NALM6 (cell line): ENCODE measurements around a stretch of chr7.

DNA sequence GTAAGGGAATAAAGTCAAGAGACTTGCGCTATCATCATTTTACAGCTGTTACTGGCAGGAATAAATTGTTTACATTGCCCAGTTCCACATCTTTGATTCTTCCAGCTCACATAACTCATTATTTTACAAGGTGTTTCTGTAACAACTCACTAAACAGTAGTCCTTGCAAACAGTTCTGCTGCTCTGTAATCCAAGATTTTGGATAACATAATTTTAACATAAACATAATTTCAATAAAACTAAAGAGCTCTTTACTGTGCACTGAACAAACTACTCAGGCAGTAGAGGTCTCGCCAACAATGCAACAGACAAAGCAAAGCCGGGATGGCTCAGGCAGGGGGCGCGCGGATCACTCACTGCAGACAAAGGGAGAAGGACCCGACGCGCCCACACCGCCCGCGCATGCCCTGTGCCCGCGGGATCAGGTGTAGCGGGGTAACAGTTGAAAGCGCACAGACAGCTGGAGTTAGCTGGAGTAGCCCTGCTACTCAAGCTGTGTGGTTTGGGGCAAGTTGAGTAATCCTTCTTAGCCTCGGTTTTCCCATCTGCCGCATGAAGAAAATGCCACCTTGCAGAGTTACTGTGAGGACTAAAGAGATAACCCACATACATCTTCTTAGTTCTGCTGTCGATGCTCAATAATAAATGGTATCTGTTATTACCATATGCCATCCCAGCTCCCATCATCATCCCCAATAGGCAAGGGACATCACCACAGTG is 73.1 kb upstream of the NFE2L3 start:
- PRO-cap = no peak

DNA sequence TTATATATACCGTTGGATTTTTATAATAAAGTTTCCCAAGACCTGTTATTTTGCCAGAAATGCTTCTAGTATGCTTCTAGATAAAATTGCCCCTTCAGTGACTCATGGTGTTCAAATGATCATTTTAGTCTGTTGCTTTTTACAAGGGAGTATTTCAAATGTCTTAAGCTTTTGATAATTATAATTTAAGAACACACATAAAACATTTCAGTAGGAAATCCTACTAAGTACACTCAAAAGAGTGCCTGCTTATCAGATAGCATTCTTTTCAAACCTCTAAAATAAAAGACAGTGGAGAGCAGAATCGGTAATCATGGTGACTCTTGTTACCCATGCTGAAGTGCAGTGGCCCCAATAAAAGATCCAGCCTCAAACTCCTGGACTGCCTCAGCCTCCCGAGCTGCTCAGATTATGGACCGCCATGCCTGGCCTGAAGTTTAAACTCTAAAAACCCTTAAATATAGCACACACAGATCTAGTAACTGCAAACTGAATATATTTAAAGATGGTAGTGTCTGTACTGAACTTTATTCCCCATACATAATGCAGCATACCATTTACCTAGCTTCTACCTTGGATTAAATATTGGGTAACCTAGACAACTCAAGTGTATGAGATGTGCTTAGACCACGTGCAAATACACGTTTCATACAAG is 13.3 kb downstream of the HNRNPA2B1 start:
- PRO-cap = no peak

DNA sequence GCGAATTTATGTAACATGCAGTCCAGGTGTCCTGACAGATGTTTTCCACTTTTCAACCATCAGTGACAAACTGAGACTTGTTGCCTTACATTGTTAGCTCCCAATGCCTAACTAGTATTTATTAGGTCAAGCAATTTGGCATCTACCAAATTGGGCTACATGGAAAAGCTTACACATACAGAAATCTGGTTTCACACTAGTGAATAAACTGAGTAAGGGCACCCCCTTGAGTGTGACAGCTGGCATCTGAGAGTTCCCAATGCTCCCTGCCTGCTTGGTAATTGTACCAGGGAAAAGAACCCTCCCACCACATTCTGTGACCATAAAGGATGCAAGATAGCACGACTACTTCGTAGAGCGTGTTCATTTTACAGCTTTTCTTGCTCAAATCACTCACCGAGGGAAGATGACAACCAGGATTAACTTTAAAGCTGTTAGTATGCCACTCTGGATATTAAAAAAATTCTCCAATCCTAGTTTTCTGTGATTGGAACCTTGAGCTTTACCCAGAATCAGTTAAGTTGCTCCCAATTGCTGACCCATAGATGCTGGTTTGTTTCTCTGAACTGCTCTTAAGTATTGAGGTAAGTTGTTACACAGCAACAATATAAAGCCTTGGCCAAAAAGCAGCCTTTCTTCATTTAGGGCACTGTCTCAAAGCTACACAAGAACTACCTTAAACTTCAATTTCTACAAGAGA is 11.9 kb downstream of the HNRNPA2B1 start:
- PRO-cap = unidirectional peak, minus-strand start at position 526 of the sequence

- PRO-cap = no peak
Observed at GRCh38 chr7:26198076-26198492, 2.5 kb downstream of the HNRNPA2B1 start.

DNA sequence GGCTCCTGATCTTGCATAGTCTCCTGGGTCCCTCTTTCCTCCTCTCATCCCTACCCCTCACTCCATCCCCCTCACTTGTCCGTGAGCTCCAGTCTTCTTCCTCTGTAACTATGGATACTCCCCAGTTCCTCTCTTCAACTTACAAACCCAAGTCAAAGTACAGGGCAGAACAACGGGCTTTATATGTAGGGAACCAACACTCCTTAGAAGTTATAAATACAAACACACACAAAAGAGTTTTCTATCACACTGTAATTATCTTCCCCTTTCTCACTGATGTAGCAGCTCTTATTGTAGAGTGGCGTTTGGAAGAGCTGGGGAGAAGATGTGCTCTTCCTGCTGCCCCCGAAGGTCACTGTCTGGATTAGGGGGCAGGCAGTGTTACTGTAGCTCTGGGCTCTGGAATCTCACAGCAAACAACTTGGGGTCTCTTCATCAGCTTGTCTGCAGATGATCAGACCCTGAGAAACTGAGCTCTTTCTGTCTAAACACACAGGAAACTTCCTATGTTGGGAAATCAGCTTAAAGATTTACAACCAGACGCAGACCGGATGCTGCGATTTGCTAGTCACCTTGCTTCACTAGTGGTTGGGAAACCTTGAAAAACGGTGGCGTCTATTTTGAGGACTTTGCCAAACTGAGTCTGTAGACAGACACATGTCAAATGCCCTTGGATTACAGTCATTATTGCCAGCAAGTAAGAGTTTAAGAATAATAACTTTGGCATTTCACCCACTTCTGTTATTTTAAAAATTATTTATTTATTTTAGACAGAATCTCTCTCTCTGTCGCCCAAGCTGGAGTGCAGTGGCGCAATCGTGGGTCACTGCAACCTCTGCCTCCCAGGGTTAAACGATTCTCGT is 13.7 kb downstream of the SNX10 start:
- PRO-cap = no peak

- PRO-cap = no peak
Observed at GRCh38 chr7:26449649-26450177, 158.1 kb downstream of the SNX10 start.

GRCh38 chr7:26698706-26699211 is 165.6 kb downstream of the SKAP2 start:
- PRO-cap = no peak

DNA sequence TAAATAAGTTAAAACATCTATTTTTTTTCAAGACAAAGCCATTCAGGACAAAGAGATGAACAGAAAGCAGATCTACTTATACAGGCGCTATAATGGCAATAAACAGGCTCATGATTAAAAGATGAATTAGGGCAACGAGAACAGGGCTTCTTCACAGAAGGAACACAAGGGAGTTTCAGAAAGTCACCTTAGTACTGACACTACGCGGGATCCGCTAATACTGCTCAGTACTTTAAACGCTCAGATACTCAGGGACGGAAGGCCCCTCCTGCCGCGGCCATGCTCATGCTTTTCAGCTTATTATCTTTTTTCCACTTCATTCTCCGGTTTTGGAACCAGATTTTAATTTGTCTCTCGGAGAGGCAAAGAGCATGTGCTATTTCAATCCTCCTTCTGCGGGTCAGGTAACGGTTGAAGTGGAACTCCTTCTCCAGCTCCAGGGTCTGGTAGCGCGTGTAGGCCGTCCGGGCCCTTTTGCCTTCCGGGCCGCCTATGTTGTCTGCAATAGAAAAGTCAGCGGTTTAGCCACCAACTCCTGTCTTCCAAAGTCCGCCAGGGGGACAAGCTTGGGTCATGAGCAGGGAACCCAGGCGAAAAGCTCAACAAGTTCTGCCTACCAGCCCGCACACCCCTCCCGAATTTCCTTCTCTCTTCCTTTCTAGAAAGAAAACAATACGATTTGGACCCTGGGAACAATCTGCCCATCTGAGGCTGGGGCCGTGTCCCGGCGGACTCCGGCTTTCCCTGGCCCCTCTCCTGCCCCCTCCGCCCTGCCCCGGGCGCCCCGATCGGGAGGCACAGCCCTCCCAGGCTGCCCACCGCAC is 1.7 kb downstream of the HOXA5 start:
- PRO-cap = no peak

DNA sequence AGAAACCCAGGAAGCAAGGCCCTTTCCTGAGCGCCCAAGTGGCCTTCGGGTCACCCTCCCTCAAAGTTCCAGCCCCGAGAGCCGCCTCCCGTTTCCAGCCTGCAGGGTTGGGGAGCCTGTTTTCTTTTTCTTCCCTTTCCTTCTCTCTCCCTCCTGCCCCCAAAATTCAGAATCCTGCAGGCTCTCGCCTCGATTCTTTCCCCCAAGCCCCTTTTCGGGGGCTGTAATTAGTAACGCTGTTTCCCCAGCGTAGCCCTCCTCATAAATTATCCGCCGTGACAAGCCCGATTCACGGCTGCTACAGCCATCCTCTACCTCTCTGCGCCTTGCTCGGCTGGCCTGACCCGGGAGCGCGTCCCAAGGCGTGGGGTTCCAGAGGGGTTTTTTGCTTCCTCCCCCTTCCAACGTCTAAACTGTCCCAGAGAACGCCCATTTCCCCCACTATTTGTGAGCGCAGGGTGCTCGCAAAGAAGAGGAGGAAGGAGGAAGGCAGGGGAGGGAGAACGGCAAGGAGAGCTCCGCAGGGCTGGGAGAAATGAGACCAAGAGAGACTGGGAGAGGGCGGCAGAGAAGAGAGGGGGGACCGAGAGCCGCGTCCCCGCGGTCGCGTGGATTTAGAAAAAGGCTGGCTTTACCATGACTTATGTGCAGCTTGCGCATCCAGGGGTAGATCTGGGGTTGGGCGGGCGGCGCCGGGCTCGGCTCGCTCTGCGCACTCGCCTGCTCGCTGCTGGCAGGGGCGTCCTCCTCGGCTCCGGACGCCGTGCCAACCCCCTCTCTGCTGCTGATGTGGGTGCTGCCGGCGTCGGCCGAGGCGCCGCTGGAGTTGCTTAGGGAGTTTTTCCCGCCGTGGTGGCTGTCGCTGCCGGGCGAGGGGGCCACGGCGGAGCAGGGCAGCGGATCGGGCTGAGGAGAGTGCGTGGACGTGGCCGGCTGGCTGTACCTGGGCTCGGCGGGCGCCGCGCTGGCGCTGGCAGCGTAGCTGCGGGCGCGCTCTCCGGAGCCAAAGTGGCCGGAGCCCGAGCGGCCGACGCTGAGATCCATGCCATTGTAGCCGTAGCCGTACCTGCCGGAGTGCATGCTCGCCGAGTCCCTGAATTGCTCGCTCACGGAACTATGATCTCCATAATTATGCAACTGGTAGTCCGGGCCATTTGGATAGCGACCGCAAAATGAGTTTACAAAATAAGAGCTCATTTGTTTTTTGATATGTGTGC is 662 bp downstream of the HOXA5 start:
- PRO-cap = no peak

DNA sequence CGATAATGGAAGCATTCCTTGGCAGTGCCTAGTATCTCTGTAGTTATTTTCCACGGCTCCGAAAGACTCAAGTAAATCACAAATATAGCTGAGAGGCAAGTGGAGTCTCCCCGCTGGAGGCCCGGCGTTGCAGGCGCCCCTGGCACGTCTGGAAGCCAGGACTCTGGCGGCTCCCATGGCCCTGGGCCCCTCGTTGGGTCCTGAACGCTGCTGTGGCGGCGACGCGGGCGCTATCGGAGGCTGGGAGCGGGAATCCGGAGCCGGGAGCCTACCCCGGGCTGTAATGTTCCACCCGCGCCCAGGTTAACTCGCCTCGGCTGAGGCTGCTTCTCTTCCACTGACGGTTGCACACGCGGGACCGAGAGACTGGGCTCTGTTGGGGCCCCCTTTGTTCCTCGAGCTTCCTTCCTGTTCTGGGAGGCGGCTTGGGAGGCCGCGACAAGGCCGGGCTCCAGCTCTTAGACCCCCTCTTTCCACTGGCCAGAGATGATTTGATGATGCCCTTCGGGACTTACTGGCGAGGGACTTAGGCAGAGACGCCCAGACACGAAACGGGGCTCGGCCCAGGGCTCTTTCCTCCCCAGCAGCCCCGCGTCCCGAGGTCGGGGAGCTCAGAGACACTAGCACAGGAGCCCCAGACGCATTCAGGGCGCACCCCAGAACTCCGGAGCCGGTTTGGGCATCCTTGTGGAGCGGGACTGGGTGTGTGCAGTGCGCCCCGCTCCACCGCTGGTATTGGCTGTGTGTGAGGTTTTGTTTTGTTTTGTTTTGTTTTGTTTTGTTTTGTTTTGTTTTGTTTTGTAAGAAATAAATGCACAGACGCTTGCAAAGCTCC is 1.4 kb upstream of the HOXA5 start:
- PRO-cap = no peak

DNA sequence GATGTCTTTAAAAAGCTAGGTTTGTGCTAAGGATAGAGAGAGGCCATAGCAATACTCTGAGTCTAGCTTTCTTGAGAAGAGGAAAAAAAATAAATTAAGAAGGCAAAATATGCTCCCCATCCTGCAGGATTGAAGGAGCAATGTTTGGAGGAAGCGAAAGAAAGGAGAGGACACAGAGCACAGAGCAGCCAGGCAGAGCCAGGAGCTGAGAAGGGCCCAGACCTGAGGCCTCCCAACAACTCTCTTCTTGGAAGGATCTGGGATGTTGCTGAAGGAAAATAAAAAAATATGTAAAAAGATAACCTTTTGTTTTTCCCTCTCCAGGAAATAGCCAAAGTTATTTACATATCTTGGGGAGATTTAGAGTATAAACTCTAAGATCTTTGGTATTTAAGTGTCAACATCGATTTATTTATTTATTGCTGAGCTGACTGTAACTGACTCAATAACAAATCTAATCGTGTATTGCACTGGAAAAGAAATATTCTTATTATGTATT is 1.6 kb upstream of the HOXA11 start:
- PRO-cap = no peak

DNA sequence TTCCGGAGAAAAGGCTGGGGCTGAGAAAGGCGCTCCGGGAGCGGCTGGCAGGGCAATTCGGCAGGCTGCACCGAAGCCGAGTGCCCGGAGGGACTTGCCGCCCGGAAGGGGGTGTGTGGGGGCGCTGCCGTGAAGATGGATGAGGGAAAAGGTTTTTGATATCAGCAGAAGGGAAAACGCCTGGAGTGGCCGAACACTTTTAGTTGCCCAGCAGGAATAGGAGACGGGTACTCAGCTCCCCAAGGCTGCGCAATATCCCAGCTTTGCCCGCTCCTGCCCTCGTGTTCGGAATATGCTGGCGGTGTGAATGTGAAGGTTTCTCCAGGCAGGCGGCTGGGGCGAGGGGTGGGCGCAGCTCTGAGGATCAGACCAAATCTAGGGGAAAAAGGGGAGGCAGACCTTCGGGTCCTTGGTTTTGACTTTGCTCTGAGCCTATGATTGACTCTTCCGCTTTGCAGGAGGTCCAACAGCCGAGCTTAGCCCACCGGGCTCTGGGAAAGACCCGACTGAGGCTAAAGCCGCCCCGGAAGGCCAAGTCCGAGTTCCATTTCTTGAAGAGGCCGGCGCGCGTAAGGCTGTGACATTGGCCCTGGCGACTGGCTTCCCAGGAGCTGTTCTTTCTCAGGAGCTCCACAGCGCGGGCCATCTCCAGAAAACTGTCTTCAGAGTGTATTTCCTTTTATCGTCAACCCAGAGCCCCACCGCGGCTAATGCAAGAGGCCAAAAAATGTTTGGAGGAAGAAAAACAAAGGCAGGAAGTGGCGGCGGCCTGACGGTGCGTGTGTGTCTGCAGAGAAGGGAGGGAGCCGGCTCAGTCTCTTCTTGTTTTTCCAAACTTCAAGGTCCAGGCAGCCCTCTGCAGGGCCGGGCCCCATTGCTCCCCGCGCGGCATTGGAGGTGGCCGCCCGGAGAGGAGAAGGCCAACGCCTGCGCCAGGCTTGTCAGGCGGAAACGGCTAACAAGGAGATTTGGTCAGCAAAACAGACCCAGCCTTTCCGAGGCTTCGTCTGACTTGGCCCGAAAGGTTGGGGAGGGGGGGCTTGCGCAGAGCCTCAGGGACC is 3.4 kb upstream of the HOXA11 start:
- PRO-cap = no peak

GRCh38 chr7:27204812-27205816 is 5.2 kb upstream of the HOXA13 start:
- PRO-cap = no peak

DNA sequence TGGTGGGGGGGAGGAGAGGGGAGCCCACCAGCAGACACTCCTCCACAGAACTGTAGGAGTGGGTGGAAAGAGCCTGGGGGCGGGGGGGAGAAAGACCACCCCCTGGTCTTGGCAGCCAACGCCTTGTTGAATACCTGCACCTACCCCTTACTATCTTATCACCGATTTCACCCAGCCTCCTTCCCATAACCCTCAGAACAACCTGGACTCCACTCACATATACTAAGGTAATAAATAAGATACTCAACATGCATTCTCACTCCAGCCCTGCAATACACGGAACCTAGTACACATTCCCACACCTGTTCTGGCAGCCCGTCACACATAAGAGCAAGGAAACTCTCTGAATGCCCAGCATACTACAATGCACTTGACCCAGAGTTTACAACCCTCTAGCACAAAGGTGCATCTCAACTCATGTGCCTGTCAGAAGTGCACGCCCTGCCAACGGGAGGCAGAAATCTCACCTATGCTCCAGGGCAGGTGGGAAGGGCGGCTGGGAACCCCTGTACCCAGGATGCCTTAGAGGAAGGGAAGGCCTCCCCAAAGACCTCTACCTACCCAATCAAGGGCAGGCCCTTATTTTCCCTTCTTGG is 1.8 kb downstream of the EVX1 start:
- PRO-cap = no peak

DNA sequence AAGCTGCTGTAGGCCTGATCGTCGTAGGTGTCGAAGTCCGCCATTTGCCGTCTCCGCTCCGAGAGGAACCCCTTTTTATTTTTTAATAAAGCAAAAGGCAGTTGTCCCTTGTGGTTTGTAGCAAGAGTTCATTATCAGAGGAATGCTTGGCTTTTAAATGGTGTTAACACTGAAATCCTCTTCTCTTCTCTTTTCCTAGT is 204.0 kb downstream of the HIBADH start:
- PRO-cap = no peak

- PRO-cap = no peak
Observed at GRCh38 chr7:27603711-27604899, 58.6 kb downstream of the HIBADH start.

DNA sequence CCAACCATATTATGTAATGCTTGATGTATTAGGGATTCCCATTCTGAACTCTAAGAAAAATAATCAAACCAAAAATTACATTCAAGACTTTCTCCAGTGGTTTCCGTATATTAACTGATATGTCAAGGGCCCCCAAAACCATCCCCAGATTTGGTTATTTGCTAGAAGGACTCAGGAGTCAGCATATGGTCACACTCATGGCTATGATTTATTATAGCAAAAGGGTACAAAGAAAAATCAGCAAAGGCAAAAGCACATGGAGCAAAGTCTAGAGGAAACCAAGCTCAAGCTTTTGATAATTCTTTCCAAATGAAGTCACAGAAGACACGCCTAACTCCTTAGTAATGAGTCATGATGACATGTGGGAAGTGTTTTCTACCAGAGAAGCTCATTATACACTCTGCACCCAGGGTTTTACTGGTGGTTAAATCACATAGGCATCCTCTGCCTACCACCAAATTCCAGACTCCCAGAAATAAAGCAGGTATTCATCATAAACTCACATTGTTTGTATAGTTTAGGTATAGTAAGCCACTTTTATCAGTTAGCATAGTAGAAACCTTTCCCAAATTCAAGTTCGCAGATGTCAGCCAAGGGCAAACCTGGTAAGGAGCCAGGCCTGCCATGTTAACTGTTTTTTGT is 15.2 kb upstream of the HIBADH start:
- PRO-cap = no peak

GRCh38 chr7:27735742-27736198 is 4.2 kb upstream of the TAX1BP1 start:
- PRO-cap = no peak

GRCh38 chr7:27863760-27864350 is 123.9 kb downstream of the TAX1BP1 start:
- PRO-cap = no peak

GRCh38 chr7:27897257-27897818 is 157.4 kb downstream of the TAX1BP1 start:
- PRO-cap = no peak